ENCODE measurements around a stretch of chr20.

GRCh38 chr20:19211978-19212262, 522 bp upstream of the SLC24A3 start:
- PRO-cap, 2 experiments: no peak in any of the 2 experiments

- PRO-cap, 2 experiments: no peak in any of the 2 experiments
Measured at GRCh38 chr20:19407703-19408114, 195.3 kb downstream of the SLC24A3 start.

DNA sequence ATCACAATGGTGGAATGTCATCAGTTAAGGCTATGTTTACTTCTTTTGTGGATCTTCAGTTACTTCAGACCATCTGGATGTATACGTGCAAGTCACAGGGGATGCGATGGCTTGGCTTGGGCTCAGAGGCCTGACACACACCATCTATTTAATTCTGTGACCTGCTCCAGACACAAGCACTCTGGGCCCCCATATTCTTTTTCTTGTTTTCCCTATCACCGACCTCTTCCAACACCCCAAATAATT, 1.5 kb upstream of the RIN2 start:
- PRO-cap, 2 experiments: no peak in any of the 2 experiments

GRCh38 chr20:19775771-19776096, 17.7 kb downstream of the RIN2 start:
- PRO-cap, 2 experiments: no peak in any of the 2 experiments

GRCh38 chr20:19887883-19888770, 129.0 kb upstream of the NAA20 start:
- PRO-cap, 2 experiments: no peak in any of the 2 experiments

DNA sequence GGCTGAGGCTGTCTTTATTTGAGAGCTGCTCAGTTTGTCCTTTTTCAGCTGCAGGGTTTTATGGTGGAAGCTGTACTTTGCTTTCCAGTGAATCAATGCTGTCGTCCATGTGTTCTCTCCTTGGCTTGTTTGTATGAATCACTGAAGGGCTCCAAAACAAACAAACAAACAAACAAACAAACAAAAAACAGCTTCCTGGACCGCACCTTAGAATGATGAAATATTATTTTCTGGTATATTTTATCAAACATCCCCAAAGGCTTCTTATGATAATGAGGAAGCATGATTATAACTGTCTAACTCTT, 127.3 kb upstream of the NAA20 start:
- PRO-cap, 2 experiments: no peak in any of the 2 experiments

DNA sequence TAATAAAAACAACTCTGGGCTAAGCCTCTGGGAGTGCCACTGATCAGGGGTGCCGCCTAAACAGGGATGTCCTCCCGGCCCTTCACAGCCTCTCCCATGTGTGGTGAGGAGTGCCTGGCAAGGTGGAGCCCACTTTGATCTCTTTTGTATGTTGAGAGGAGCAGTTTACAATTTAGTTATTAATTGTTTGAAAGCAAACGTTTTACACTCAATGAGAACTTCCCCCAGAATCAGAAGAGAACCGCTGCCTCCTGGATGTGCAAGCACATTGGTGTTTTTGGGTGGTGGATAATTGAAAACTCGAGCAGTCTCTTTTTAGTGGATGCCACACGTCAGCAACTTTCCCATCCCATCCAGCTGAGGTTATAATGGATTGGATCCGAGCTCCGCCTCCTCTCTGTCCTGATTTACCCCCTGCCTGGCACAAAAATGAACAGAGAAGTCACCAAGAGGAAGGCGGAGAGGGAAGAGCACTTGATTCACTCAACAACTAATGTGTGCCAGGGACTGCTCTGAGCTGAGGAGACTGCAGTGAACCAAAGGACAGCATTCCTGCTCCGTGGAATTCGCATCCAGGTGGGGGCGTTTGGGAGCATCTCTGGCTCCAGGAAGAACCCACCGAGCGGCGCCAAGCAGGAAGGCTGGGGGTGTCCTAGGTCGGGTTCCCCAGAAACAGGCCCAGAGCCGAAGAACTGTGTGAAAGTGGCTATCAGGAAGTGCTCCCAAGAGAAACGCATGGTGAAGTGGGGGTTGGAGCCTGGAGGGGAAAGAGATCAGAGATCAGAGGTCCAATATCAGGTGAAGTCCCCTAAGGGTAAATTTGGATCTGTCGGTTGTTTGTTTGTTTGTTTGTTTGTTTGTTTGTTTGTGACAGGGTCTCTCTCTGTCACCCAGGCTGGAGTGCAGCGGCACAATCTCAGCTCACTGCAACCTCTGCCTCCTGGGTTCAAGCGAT, 95.9 kb upstream of the NAA20 start:
- PRO-cap, 2 experiments: peak in 2 of 2 experiments; most common plus-strand start position 453 of the sequence (in 1)

GRCh38 chr20:19966902-19967198, 50.3 kb upstream of the NAA20 start:
- PRO-cap, 2 experiments: no peak in any of the 2 experiments

DNA sequence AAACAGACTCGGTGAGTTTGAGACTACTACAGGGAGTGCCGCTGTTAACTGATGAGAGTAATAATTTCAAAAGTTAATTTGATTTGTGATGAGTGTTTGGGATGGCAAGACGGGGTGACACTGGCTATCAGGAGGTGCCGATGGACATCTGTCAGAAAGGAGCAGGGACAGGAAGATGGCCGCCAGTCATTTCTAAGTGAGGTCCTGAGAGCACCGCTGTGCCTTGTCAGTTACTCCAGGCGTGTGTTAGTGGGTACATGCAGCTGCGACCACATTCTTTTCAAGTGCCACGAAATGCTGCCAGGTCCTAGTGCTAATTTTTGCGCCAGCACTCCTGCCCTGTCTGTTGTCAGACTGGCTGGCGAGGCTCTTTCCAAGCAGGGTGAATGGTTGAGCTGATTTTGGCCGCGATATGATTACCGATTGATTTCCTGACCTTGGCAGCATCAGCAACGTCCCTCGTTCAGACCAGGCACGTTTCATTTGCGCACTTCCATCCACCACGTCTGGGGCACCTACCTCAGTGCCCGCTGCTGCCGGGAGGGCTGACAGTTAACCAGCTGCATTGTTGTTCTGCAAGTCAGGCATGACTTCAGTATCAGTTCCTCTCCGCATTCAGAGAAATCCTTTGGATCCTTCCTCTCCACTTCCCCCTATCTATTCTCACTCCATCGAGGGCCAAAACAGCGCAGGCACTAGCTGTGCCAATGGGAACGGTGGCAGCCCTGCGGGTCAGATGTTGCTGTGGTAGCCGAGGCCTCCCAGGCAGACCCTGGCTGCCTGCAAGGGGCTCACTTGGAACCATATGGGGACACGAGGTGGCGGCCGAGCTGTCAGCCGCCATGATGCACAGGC, 64.4 kb upstream of the INSM1 start:
- PRO-cap, 2 experiments: no peak in any of the 2 experiments

DNA sequence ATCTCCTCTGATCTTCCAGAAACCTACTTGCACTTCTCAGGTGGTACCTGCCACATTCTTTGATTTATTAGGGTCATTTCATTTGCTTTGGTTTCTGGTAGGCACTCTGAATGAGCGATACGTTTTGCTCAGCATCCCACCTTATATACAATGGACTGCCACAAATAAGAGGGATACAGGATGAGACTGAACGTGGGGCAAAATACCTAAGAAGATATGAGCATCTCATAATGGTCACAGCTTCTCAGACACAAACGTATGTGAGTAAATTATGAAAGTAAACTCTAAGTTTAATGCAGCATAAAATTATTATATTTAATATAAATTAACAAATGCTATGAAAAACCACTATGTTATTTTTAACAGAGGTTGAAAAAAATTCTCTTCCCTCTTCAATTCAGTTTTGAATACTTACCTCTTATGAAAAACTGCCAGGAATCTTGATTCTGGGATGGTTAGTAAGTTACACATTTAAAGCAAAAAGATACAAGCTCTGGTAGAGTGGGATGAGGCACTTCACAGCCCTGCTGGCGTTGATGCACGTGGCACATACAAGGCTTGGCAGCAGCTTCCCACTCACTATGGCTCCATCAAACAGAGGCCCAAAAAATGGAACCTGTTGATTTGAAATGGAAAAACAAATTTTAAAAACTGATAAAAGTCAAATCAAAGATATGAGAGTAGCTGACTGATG, 104.6 kb downstream of the INSM1 start:
- PRO-cap, 2 experiments: no peak in any of the 2 experiments

DNA sequence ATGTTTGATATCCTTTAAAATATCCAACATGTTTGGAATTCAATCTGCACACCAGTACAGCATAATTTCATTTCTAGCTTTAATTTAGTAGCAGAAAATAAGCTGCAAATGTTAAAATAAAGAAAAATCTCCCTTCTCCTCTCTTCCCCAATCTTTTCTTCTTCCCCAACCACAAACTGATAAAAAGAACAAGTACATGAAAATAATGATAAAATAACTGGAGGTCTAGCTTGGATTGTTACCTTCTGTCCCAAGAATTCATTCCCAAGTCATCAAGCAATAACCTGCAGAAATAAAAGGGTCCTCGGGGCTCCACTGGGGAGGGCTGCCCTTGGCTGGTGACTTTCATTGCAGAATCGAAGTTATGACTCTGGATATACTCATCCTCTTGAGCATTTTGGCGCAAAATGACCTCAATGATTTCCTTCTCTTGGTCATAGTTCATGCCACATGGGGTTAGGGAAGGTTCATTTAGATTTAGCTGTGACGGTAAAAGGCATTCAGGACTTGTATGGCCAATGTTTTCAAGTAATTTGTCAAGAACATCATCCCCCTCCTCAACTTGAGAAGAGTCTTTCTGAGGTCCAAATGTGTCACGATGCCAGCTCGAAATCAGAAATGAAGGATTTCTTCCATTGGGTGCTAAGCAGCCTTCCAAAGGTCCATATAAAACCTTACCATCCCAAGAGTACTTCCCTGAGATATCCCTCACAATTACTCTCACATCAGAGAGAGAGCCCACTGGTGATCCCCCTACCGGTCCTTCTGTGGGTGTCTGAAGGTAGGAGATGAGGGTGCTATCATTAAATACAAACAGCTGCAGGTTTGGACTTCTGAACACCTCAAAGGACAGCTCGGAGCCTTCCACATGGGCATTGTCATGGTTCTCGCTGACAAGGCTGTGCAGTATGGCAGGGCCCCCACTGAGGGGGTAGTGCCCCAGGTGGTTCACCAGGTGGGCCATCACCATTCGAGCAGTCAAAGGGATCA, 144.7 kb downstream of the INSM1 start:
- PRO-cap, 2 experiments: no peak in any of the 2 experiments

DNA sequence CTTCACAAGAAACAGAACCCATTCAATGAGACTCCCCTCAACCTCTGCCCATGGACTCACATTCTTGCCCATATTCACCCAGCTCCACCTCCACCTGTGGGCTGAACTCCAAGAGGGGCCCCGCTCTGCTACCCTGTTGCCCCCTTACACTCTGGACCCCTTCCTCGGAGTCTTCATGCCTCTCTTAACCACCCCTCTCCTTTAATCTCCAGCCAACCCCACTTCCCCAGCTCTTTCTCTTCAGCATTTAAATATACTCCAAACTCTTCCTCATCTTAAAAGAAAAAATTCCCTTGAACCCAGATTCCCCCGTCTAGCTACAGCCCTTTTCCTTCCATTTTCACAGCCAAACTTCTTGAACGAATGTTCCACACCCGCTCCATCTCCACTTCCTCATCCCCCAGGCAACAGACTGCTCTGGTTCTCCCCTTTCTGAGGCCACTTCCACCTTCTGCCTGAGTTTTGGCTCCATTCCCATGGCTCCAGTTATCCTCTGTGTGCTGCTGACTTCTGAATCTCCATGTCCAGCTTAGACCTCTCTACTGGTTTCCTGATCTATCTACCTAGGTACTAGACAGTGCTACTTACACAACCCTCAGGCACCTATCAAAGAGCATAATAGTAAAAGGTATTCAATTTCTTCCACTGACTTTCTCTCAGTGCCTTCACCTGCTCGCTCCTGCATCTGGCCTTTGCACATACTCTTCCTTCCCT, 106.5 kb downstream of the RALGAPA2 start:
- PRO-cap, 2 experiments: no peak in any of the 2 experiments

GRCh38 chr20:20690187-20690749, 22.2 kb downstream of the RALGAPA2 start:
- PRO-cap, 2 experiments: no peak in any of the 2 experiments

GRCh38 chr20:20711456-20711678, 1.1 kb downstream of the RALGAPA2 start:
- PRO-cap, 2 experiments: no peak in any of the 2 experiments

- PRO-cap, 2 experiments: no peak in any of the 2 experiments
Measured at GRCh38 chr20:21101295-21101856, 24.5 kb upstream of the KIZ start.

DNA sequence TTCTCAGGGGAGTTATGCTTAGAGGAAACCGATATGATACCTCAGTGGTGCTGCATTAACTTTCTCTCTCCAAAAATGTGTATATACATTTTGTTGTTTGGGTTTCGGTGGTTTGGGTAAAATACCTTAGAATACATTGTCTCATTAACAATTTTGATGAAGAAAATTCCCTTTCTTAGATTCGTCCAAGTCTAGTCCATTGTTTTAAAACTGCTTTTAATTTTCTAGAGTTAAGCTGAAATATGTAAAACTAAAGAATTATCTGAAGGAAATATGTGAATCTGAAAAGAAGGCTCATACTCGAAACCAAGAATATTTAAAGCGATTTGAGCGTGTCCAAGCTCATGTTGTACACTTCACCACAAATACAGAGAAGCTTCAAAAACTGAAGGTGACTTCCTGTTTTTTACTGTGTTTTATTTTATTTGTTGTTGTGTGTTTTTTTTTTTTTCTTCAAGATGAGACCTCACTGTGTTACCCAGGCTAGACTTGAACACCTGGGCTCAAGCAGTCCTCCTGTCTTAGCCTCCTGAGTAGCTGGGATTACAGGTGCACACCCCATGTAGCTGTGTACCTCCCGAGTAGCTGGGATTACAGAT, 10.4 kb downstream of the KIZ start:
- PRO-cap, 2 experiments: no peak in any of the 2 experiments

- PRO-cap, 2 experiments: no peak in any of the 2 experiments
Measured at GRCh38 chr20:21190204-21190737, 64.4 kb downstream of the KIZ start.

GRCh38 chr20:21520503-21521190, 6.8 kb upstream of the NKX2-2 start:
- PRO-cap, 2 experiments: no peak in any of the 2 experiments

DNA sequence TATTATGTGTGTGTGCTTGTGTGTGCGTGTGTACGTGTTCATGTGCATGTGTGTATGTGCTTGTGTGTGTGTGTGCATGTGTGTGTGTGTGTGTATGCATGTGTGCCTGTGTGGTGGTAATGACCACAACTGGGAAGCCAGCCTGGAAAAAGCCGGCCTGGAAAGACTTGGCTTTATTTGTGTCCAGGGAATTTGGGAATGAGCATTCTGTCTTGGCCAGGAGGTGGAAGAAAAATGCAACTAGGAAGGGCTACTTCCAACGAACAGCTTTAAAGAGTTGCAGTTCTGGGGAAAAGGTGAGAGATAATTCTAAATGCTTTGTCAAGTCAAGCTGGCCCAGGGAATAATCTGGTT, 157.6 kb downstream of the PAX1 start:
- PRO-cap, 2 experiments: no peak in any of the 2 experiments

DNA sequence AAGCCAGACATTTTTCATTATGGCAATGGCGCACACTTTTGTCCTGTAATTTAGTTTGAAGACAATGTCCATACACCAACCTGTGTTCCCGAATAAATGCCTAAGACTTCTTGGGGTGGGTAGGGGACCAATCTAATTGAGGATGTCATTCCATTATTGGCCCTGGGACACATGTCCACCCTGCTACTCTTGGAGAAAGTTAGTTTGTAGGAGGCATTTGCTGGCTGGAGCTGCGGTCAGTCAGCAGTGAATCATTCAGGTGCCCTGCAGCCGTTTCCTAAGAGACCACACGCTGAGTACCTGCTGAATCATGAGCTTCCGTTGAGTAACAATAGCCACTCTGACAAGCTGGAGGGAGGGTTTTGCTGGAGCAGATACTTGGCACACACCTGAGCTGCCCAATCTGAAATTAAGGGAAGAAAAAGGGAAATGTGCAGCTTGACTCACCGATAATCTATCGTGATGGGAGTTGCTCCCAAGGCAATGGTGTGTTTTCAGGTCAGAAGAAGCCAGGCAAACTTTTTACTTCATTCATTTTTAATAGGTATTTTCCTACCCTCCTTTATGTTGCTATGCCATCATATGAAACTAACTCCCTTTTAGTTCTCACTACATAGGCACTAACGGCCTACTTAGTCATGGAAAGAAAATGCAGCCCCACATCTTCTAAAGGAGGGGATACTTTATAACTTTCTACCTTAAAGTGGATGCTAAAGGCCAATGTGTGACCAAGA, 194.1 kb downstream of the FOXA2 start:
- PRO-cap, 2 experiments: no peak in any of the 2 experiments